ENCODE results near the gene MINDY2.

GRCh38 chr15:58467082-58467656 lies 35.4 kb downstream of the LIPC start:
- PRO-cap: no peak

GRCh38 chr15:58667003-58668219 lies 82.1 kb downstream of the ADAM10 start:
- PRO-cap: no peak

- PRO-cap: no peak
These were observed 10.6 kb upstream of the MINDY2 start for GRCh38 chr15:58760462-58760903.

DNA sequence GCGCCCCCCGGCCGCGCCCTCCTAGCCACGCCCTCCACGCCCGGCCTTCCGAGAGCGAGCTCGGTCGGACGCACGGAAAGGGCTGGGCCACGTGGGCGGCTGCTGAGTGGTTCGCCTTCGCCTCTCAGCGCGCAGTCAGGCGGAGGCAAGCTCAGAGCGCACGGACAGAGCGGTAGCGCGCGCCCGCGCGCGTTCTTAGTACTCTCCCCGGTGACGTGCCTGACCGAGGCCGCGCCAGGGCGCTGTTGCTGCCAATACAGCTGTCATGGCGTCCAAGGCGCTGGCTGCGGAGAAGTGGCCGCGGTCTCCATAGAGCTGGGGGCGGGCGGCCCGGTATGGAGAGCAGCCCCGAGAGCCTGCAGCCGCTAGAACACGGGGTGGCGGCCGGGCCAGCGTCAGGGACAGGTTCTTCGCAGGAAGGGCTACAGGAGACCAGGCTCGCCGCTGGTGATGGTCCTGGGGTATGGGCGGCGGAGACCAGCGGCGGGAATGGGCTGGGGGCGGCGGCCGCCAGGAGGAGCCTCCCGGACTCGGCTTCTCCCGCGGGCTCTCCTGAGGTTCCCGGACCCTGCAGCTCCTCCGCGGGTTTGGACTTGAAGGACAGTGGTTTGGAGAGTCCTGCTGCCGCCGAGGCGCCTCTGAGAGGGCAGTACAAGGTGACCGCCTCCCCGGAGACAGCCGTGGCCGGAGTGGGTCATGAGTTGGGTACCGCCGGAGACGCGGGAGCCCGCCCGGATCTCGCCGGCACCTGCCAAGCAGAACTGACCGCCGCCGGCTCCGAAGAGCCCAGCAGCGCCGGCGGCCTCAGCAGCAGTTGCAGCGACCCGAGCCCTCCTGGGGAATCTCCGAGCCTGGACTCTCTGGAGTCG lies at the start of gene MINDY2:
Gene MINDY2 (plus strand): TSS at position 242 of the 869 bp plus-strand sequence.
- PRO-cap: bidirectional peak, plus-strand start at position 138 of the sequence, minus-strand start outside the sequence

GRCh38 chr15:58877902-58878298 lies 55.6 kb downstream of the SLTM start:
- PRO-cap: no peak

- PRO-cap: no peak
These were observed 20.2 kb downstream of the SLTM start for GRCh38 chr15:58913120-58913875.

DNA sequence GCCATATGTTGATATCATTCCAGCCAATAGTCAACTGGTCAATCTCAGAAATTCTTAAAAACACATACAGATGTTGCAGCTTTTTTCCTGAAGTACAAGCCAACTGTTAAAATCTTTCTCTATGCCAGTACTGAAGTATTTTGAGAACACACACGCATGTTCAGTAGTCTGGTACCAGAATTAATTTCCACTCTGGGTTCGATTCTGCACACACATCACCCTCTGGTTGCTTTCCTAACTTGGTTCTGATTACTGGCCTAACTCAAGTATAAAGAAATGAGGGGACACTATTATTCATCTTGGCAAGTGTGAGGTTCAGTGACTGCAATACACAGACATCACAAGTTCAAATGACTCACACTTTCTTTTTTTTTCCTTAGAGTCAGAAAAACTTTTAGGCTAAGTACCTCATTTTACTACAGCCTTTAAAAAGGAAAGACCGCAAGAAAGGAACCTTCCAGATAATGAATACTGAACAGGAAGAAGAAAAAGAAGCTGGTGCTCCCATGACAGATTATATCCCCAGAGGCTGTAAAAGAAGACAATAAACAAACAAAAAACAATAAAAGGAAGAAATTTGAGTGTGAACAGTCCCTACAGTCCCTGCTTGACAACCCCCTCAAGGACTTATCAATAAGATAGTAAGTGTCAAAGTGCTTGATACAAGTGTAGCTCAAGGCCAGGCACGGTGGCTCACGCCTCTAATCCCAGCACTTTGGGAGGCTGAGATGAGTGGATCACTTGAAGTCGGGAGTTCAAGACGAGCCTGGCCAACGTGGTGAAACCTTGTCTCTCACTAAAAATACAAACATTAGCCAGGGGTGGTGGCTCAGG lies 37.2 kb upstream of the LDHAL6B start:
- PRO-cap: no peak

DNA sequence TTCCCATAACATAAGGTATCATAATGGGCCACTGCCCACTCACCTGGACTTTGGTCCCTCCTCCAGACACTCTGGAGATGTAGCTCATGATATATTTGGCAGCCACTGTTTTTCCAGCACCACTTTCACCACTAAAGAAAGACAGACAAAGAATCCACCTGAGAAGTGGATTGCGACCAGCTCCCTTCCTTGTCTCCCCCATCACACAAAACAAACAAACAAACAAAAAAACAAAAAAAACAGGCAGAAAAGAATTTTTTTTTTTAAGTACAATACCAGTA lies 29.8 kb downstream of the LDHAL6B start:
- PRO-cap: no peak

GRCh38 chr15:59260117-59260601 lies 53.5 kb downstream of the LDHAL6B start:
- PRO-cap: no peak

GRCh38 chr15:59276176-59277354 lies 69.9 kb downstream of the LDHAL6B start:
- PRO-cap: no peak

- PRO-cap: no peak
These were observed 22.8 kb downstream of the MYO1E start for GRCh38 chr15:59349550-59350584.

- PRO-cap: no peak
These were observed 6.4 kb downstream of the MYO1E start for GRCh38 chr15:59366073-59366786.

GRCh38 chr15:59530947-59531502 lies 80.6 kb upstream of the GCNT3 start:
- PRO-cap: no peak

DNA sequence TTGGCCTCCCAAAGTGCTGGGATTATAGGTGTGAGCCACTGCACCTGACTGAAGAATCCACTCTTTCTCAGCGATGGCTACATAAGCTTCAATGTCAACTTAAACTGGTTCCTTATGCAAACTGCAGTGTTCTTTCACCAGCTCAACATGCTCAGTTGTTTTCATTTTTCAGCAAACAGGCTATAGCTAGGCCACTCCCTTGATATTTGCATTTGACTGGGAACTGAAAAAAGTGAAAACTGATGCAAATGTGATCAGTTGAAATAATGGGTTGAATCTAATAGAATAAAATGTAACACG lies 74.2 kb upstream of the GCNT3 start:
- PRO-cap: no peak

DNA sequence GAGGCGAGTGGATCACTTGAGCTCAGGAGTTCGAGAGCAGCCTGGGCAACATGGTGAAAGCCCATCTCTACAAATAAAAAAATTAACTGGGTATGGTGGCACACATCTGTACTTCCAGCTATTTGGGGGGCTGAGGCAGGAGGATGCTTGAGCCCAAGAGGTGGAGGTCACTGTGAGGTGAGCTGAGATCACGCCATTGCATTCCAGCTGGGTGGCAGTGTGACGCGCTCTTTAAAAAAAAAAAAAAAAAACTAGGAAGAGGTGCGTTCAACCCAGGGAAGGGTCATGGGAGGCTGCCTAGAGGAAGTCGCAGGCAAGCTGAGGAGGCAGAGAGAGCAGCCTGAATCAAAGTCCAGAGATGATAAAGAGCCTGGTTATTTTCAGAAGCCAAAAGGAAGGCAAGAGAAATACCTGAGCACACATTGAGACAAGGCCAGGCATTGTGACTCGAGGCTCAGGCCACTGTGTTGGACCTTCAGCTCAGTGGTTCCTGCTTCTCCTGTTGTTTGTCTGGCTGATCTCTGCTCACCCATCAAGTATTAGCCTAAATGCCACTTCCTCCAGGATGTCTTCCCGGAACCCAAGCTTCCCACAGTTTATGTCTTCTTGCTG lies 16.2 kb upstream of the GCNT3 start:
- PRO-cap: no peak

- PRO-cap: no peak
These were observed 670 bp downstream of the FOXB1 start for GRCh38 chr15:60004442-60005520.

- PRO-cap: no peak
These were observed 18.1 kb downstream of the ANXA2 start for GRCh38 chr15:60379511-60380231.

DNA sequence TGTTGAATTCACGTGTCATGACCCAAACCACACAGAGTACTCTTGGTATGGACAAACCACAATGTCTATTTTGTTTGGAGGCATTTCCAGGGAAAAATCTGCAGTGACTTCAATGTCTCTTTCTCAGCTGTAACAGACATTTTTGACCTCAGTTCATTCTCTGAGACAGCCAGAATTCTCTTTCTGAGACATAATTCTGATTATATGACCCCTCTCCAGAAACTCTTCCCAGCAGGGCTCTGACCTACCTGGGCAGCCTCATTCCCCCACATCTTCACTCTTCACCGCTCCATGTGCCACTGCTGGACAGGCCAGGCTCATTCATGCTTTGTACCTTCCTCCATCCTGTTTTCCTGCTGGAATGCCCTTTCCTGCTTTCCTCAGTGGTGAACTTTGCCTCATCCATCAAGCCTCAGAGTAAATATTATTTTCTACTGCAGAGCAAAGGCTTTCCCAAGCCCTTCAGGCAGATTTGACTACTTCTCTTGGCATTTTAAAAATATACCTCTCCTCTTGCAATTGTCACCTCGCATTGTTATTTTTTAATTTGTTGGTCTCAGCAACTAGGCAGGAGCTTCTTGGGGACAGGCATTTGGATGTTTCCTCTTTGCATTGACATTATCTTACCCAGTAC lies 4.9 kb upstream of the ANXA2 start:
- PRO-cap: no peak

DNA sequence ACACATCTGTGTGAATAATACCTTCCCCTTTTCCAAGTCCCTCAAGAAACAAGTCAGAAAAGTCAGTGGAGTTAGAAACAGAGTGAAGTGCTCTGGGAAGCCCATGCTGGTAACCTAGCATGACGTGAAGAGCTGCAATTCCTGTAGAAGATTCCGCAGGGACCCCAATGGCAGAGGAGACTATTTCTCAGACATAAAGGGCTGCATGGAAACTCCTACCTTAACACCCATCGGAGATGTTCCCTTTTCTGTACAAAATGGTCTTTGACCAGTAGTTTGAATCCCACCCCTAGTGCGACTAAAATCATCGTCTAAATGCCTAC lies 16.5 kb upstream of the ICE2 start:
- PRO-cap: no peak

DNA sequence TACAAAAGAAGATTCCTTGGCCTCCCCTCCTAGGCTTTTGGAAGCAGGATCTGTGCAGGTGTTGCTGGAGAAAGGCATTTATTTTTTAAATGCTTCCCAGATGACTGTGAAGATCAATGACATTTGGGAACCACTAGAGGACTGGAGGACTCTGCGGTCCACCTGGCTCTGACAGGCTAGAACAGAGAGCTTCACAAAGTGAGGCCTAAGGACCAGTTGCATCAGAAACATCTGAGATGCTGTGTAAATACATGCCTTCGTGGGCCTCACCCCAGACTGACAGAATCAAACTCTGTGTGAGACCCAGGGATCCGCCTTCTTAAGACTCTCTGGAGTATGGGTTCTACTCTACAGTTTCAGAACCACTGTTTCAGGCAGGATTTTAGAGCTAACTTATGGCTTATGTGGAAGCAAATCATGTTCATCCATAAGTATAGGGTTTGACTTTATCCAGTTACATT lies 105.0 kb upstream of the ICE2 start:
- PRO-cap: no peak